Metanephros (tissue), 2 donors: ENCODE results near the gene CCR4.

GRCh38 chr3:31917429-31917856, 63.6 kb downstream of the OSBPL10 start:
- RAMPAGE, long total RNA: no peak

DNA sequence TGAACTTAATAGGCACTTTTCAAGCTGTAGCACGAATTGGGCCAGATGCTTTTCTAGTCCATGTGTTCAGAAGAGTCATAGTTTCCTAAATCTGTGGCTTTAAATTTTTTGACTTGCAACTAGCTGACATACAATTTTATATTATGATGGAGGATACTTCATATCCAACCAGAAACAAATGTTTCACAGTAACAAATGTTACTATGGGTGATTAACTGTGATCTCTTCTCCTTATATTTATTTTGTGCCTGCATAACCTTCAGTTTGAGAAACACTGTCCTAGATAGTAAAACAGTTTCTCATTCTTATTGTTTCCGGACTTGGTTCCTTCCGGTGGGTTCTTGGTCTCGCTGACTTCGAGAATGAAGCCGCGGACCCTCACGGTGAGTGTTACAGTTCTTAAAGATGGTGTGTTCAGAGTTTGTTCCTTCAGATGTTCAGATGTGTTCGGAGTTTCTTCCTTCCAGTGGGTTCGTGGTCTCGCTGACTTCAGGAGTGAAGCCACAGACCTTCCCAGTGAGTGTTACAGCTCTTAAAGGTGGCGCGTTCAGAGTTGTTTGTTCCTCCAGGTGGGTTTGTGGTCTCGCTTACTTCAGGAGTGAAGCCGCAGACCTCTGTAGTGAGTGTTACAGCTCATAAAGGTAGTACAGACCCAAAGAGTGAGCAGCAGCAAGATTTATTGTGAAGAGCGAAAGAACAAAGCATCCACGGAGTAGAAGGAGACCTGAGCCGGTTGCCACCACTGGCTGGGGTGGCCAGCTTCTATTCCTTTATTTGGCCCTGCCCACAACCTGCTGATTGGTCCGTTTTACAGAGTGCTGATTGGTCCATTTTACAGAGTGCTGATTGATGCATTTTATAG, 8.1 kb downstream of the GPD1L start:
- RAMPAGE, long total RNA: no peak

GRCh38 chr3:32201106-32201773, 37.2 kb upstream of the CMTM8 start:
- RAMPAGE, long total RNA: no peak

GRCh38 chr3:32470519-32471286, 31.9 kb downstream of the CMTM6 start:
- RAMPAGE, long total RNA: no peak

DNA sequence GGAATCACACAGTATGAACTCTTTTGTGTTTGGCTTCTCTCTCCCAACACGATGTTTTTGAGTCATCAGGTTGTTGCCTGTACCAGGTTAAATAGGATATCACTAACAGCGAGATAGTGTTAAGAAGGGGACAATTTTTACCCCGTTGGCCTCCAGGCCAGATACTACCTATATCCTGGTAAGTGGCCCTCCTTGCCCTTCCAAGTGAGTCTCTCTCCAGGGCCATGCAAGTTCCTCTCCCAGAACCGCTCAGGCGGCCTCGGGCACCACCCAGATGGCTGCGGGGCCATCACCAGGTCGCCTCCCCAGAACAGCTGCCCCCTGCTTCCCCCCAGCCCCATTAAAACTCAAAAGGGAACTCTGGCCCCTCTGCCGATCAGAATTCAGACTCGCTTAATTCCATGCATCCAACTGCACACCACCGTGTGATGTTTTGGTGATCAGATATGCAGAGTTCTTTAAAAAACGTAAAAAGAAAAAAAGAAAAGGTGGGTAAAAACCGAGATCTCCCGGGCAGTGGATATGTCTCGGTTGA, 2.0 kb upstream of the TRIM71 start:
- RAMPAGE, long total RNA: no peak

- RAMPAGE, long total RNA: no peak
These were observed 1.7 kb downstream of the TRIM71 start for GRCh38 chr3:32819437-32819920.

DNA sequence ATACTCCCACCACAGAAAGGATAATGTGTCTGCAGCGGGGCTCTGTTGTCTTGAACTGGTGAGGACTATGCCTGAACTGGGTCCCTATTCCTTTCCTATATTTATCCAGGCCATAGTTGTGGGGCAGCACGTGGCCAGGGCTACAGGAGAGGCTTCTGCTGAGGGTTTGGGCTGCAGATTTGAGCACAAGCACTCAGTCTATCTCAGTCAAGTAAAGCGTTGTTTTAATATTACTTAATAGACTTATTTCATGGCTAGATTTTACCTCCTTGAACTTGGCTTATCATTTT, 50.9 kb downstream of the TRIM71 start:
- RAMPAGE, long total RNA: no peak

DNA sequence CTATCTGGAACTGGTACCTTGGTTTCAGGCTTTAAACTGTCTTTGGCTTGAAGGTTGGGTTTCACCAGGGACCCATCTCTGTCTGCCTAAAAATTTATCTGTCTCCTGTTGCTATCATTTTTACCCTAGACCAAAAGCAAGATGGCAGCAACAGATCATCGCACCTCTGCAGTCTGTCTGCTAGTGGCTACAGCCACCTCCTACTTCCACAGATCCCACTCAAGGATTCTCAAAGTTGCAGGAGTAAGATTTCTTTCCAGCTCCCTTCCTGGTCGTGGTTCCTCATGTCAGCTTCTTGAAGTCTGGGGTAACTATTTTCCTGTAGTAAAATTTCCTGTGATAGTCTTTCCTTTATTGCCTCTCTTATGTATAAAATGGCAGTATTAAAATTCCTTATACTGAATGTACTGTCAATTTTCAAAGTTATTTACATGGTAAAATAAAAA, 33.4 kb upstream of the CCR4 start:
- RAMPAGE, long total RNA: no peak

- RAMPAGE, long total RNA: no peak
These were observed at the start of gene CCR4 for GRCh38 chr3:32951313-32951758. TSS of gene CCR4 (plus strand) at chr3:32951644.

GRCh38 chr3:33055150-33055519, 41.8 kb downstream of the GLB1 start:
- RAMPAGE, long total RNA: no peak

DNA sequence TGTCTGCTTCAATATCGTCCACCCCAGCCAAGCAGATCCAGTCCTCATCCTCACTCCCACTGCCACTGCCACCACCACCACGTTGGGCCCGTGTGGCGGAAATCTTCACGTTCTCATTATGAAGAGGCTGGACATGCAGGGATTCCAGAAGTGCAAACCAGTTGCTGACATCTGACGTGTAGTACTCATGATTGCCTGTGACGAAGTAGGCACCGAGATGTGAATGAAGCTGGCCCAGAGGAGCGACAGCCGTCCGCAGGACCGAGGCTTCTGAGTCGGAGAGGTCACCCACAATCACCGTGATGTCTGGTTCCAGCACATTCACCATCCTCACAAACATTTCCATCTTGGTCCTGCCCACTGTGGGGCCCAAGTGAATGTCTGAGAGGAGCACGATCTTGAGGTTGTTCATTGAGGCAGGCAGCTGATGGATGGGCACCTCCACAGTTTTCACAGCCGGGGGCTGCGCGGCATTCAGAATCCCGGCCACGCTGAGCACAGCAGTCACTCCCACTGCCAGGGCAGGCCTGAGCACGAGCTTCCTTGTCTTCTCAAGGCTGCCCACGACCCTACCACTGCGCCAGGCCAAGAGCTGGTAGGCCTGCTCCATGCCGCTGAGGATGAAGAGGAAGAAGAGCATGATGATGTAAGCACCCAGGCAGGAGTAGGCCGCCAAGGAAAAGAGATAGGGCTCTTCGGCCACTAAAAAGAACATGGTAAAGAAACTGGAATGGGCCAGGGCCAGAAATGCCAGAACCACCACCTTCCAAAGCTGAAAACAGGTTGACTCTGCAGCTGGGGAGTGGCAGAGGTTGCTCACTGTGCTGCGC, 3.6 kb downstream of the GLB1 start:
- RAMPAGE, long total RNA: no peak

DNA sequence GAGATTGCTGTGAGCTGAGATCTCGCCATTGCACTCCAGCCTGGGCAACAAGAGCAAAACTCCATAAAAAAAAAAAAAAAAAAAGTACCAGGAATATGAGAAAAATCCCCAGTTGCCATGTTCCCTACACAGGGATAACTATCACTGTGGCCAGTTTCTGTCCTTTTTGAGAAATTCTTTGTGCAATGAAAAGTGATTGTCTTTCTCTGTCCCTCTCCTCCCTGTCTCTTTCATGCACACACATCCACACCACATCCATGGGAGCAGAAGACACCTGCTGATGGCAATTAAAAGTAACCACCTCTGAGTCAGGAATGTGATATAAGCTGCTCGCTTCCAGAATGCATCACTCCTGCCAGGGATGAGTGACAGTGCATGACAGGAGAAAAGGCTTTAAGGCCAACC, 59.7 kb downstream of the UBP1 start:
- RAMPAGE, long total RNA: no peak

- RAMPAGE, long total RNA: no peak
These were observed 44.2 kb downstream of the UBP1 start for GRCh38 chr3:33395946-33396438.

DNA sequence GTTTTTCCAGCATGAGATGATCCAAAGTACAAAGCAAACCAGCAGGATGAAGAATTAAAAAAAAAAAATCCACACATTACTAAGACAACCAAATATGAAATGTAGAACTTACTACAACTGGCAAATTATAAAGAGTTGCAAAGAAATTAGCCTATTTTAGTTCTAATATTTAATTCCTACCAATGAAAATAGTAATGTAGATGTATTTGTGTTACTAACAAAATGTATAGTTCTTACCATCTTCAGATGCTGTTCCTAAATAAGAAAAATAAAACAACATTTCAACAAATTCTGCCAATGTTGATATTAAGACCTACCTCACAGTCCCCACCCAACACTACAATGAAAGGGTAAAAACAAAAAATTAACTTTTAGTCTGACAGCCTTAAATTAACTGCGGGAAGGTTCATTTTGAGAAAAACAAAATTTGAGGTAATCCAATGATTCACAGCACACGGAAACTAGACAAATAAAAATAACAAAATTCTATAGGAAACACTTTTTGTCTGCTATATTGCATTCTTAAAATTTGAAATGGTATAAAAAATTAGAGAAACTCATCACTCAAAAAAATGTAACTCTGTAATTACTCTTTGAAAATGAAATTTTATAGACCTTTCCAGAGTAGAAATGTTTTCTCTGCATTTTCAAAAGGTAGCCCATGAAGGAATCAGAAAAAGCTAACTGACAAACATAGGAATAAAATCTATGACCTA, 123.2 kb downstream of the CLASP2 start:
- RAMPAGE, long total RNA: no peak

GRCh38 chr3:33602608-33603275, 115.3 kb downstream of the CLASP2 start:
- RAMPAGE, long total RNA: no peak

- RAMPAGE, long total RNA: no peak
These were observed 65.2 kb downstream of the CLASP2 start for GRCh38 chr3:33652721-33653359.

GRCh38 chr3:33714549-33715047, 3.5 kb downstream of the CLASP2 start:
- RAMPAGE, long total RNA: no peak

- RAMPAGE, long total RNA: no peak
These were observed 68.9 kb upstream of the DCLK3 start for GRCh38 chr3:36833211-36833770.

DNA sequence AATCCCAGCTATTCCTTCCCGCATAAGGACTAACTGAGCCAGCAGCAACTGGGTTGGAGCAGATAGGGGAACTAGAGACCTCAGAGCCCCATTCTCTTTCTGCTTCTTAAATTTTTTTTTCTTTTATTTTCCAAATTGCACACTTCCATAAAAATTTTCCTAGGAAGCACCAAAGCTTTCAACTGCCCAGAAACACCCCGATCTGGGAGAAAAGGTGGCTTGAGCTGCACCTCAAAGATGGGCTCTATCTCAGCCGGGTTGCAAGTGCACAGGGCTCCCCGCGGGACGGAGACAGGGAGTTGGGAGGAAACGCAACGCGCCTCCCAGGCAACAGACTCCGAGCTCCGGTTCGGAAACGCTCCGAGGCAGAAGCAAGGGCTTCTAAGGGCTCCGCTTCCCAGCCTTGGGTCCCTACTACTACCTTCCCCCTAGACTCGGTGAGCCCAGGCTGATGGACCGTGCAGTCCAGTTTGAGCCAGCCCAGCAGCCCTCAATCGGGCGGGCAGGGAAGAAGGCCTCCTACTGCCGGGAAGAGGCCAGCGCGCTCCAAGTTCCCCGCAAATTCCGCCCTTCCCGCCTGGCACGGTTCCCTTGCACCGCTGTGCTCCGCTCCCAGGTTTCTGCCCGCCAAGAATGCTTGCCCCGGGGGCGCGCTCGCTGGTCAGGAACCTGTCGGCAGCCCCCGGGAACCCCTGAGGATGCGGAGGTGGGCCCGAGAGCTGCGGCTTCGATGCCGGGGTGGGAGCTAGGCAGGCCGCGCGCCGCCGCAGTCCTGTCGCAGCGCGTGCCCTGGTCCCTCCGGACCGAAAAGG, 877 bp downstream of the TRANK1 start:
- RAMPAGE, long total RNA: no peak

DNA sequence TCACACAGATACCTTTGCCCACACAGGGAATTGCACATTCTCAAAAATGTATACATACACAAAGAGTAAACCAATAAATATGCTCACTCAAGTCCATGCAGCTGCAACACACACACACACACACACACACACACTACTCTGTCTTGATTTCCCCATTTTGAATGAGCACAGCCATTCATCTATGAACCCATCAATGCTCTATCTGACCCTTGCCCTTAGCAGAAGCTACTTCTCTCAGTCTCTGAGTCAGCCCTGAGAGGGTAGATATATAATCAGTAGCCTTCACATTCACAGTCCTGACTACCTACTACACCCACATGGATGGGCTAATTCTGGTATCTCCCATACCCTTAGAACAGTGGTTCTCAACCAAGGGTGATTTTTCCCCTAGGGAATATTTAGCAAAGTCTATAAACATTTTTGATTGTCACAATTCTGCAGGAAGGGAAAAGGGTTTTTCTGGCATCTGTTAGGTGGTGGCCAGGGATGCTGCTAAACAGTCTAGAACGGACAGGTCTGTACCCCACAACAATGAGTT, 9.9 kb upstream of the TRANK1 start:
- RAMPAGE, long total RNA: no peak